Calu3 (cell line): ENCODE results near the genes HSD17B1, PSMC3IP, COA3 and PSME3.

DNA sequence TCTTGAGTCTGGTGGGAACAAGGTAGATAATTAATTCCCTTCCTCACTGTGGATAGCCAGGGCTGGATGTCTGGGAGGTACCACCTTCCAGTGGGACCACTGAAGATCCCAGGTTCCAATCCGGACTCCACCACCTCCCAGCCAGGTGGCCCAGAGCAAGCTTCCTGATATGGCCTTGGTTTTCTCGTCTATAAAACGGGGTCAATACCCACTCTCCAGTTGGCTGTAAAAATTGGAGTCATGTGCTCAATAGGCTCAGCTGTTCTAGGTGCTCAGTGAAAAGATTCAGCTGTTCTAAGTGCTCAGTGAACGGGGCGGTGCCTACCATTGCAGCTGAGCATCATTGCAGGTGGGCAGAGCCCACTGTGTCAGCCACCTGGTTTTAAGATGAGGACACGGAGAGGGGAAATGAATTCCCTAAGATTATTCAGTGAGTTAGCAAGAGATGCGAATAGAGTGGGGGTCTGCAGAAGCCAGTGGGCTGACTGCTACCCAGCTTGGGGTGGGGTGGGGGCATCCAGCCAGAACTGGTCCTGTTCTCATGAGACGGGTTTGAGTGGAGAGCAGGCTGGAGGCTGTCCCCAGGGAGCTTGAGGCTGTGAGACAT lies 21.7 kb downstream of the STAT5A start:
- PRO-cap, result no peak

DNA sequence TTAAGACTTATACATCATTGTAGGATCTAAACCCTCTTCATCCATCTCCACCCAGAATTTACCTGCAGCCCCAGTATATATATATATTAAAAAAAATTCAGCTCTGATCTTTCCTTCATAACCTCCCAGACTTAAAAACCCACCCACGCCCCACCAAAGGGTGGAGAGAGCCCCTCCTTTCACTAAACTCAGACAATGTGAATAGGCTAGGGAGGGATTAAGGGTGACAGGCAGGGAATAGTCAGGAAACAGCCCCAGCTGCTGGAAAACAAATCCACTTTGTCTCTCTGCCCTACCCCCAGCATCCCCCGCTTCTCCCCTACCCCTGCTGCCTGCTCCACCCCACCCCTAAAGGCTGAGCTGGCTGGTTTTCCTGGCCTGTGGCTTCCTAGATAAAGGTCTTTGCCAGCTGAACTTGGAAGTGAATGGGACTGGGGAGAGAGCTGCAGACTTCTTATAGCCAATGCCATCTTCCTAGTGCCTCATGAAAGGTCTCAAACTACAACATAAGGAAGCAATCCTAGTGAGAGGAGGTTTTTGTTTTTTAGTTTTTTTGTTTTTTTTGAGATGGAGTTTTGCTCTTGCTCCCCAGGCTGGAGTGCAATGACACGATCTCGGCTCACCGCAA lies 15.0 kb downstream of the CAVIN1 start:
- PRO-cap, result no peak

GRCh38 chr17:42409258-42410647 lies 13.3 kb downstream of the CAVIN1 start:
- PRO-cap, result no peak

- PRO-cap, result unidirectional peak, plus-strand start at chr17:42457070
Measured at GRCh38 chr17:42456363-42457172, 2.1 kb upstream of the ATP6V0A1 start.

GRCh38 chr17:42469834-42470335 lies 11.2 kb downstream of the ATP6V0A1 start:
- PRO-cap, result no peak

DNA sequence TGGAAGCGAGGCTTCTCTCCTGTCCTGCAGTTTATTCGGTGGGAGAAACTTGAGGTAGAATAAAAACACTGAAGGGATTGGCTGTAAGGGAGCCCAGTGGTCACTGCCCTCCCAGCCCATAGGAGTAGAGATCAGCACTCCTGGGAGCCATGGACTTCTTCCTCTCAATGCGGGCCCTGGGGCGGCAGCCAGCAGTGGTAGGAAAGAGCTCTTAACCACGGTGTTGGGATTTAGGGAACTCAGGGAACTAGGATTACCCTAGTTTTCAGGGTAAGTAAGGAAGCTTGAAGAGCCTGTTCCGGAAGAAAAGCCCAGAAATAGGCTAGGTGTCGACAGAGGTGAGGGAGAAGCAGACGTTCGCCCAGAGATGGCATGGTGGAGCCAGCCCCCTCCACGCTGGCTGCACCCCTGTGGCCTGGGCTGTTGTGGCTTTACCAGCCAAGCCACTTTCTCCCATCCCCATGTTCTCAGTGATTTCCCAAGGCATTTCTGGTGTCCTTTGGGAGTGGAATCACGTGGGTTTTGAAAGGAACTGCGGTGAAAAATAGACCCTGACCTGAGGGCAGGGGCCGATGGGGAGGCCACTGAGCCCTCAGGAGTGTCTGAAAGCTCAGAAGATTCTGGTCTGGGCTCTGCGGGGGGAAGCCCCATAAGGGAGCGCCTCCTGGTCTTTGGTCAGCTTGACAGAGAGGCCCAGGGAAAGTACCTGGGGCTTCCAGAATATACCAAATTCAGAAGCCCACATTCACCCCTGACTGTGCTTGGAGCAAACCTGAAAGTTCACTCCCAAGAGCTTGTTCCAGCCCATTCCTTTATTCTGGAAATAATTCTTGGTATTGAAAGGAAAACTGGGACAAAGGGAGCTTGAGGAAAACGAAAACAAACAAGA lies 23.5 kb upstream of the NAGLU start:
- PRO-cap, result no peak

DNA sequence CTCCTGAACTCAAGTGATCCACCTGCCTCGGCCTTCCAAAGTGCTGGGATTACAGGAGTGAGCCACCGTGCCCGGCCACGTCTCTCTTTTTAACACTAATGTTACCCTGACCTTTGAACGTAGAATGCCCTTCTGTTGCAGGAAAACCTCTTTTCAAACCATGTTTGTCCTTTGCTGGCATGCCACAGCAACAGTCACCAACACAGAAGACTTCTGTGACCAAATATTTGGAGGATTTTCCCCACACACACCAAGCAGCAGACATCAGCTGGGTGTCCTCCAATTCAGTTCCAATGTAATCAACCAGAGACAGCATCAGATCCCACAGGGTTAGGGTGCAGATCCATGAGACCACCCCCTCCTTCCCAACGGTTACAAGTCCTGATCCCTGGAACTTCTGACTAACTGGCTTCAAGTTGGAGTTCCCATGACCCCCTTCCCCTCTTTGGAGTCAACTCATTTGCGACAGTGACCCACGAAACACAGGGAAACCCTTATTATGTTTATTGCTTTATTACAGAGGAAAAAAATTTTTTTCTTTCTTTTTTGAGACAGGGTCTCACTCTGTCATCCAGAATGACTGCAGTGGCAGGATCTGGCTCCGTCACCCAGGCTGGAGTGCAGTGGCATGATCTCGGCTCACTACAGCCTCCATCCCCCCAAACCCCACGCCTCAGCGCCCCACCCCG lies 7.6 kb upstream of the HSD17B1 start:
- PRO-cap, result no peak

DNA sequence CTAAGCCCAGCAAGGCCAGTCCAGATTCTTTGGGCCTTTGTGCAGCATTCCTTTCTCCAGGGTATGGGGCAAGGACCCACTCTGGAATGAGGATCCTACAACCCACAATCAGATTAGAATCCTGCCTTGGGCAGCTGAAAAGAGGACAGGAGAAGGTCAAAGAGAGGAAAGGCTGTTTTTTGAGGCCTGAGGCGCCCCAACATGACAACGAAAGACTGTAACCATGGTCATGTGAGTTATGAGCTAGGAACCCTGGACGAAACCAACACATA lies 6.7 kb upstream of the HSD17B1 start:
- PRO-cap, result no peak

DNA sequence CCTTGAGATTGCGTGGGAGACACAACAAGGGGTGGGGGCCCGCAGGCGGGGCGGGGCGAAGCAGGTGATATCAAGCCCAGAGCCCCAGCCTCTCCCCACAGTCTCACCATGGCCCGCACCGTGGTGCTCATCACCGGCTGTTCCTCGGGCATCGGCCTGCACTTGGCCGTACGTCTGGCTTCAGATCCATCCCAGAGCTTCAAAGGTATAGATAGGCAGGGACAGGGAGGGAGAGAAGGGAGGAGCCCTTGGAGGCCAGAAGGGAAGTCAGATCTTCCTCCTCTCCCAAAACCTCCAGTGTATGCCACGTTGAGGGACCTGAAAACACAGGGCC lies at the start of gene HSD17B1:
HSD17B1 (plus strand) TSS at position 98 of the 334 bp plus-strand sequence.
- PRO-cap, result no peak

DNA sequence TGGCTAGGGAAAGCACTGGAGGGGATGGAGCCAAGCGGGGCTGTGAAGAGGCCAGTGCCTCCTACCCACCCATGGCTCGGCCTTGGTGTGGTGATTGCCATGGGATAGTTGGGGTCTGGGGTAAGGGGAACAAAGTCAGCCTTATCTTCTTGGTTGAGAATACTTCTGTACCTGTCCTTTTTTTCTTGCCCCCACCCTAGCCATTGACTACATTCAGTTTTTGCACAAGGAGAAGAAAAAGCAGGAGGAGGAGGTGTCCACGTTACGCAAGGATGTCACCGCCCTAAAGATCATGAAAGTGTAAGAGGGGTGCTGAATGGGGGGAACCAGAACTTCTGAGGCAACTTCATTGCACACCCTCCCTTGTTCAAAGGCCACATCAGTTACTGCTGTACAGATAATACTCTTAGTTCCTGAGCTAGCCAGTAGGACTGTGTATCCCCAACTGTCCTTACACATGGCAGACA lies 2.4 kb downstream of the MLX start:
- PRO-cap, result no peak

GRCh38 chr17:42576865-42577925 lies at the start of gene PSMC3IP:
Gene PSMC3IP (minus strand): TSS chr17:42577729.
- PRO-cap, result bidirectional peak, plus-strand start at chr17:42577860, minus-strand start at chr17:42577706

GRCh38 chr17:42782712-42783224 lies 2.4 kb downstream of the WNK4 start:
- PRO-cap, result no peak

- PRO-cap, result no peak
Measured at GRCh38 chr17:42794525-42794998, 3.9 kb downstream of the COA3 start.

GRCh38 chr17:42794999-42795448 lies 3.5 kb downstream of the COA3 start:
- PRO-cap, result no peak

GRCh38 chr17:42798058-42798326 lies 512 bp downstream of the COA3 start:
- PRO-cap, result no peak

DNA sequence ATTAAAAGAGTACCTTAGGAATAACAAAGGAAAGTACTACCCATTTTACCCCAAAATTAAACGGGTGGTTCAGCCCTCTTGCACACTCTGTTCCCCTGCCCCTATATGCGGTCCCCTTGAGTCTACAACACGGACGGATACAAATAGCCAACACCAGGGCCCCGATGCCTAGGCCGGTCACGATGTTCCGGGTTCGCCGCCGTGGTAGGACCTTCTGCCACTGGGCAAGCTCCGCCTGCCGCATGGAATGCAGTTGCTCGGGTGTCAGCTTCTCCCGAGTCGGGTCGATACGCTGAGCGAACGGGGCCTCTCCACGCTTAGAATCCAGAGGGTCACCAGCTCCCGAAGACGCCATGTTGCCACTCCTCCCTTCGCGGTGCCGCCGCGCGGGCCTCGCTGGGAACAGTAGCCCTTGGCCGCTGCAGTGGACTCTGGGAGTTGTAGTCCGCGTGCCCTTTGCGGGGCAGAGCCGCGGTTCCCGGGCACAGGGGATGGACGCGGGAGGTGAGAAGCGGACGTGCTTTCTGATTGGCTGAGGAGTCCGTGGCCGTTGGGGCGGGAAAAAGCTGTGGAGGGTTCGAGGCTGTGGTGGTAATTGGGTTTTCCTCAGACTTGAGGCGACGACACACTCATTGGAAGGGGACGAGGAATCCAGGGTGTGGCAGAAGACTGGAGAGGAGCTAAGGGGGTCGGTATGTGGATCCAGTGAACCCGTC lies at the start of gene COA3:
COA3 (minus strand) TSS at position 378 of the 716 bp plus-strand sequence.
- PRO-cap, result bidirectional peak, plus-strand start at position 320 of the sequence, minus-strand start at position 378 of the sequence

DNA sequence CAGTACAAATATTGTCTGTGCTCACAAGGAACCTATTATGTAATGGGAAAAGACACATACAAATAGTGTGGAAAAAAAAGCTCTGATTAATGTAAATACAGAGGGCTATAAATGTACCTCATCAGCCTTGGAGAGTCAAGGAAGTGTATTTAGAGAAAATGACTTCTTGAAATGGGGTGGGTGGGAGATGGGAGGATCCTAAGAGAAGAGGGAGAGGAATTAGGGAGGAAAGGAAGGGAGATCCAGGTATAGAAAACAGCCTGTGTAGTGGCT lies 6.5 kb downstream of the CNTD1 start:
- PRO-cap, result no peak

DNA sequence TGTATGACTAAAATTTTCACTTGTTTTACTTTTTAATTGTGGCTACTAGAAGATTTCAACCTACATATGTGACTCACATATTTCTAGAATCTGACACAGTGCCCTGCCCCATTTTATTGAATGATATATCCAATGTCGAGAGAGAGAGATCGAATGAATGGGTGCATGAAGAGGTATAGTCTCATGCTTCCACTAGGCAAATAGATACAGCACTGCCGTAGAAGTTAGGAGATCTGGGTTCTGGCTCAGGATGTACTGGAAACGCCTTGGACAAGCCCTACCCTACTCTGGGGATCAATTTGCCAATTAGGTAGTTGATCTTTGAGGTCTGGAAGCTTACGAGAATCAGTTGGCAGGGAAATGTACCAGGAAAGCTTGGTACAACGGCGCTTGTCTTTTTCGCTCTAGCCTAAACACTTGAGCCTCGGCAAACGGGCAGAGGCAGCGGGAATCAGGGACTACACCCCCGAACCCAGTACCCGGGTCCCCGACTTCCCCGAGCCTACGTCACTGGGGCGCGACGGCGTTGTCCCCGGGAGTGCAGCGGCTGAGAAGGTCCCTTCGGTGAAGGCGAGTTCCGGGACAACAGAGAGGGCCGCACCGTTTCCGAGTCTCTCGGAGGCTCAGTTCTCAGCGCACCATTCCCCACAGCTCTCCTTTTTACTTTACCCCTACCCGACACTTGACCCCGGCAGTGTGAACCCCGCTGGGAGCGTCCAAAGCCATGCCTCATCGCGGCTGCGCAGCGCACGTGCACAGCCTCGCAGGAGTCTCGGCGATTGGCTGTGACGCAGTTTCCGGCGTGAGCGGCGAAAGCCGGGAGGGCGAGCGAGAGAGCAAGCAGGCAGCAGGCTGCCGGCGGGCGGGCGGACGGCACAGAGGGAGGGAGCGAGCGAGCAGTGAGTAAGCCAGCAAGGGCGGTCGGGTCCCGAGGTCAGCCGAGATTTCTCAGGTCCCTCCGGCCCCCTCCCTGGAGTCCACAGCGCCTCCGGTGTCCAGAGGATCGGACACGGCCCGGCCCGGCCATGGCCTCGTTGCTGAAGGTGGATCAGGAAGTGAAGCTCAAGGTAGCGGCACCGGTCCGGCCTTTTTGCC lies at the start of gene PSME3:
PSME3 (plus strand) TSS at position 791 of the 1,095 bp plus-strand sequence.
- PRO-cap, result unidirectional peak, plus-strand start at position 141 of the sequence; bidirectional peak, plus-strand start at position 813 of the sequence, minus-strand start at position 781 of the sequence; bidirectional peak, plus-strand start at position 1,026 of the sequence, minus-strand start at position 1,057 of the sequence

DNA sequence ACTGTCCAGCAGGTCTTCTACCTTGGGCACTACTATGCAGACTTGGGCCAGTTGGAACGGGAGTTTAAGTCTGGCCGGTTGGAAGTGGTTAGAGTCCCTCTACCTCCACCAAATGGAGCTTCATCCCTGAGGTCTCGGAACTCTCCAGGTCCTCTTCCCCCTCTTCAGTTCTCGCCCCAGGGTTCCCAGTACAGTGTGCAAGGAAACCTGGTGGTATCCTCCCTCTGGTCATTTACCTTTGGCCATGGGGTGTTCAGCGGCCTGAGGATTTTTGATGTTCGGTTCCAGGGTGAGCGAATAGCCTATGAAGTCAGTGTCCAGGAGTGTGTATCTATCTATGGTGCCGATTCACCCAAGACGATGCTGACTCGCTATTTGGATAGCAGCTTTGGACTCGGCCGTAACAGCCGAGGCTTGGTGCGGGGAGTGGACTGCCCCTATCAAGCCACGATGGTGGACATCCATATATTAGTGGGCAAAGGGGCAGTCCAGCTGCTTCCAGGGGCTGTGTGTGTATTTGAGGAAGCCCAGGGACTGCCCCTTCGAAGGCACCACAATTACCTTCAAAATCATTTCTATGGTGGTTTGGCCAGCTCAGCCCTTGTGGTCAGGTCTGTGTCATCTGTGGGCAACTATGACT lies 1.1 kb downstream of the AOC2 start:
- PRO-cap, result no peak

- PRO-cap, result no peak
Measured at GRCh38 chr17:43011817-43012348, 5.3 kb downstream of the IFI35 start.